ENCODE results near the genes NCAM1, ANKK1, TMPRSS5 and NNMT.

DNA sequence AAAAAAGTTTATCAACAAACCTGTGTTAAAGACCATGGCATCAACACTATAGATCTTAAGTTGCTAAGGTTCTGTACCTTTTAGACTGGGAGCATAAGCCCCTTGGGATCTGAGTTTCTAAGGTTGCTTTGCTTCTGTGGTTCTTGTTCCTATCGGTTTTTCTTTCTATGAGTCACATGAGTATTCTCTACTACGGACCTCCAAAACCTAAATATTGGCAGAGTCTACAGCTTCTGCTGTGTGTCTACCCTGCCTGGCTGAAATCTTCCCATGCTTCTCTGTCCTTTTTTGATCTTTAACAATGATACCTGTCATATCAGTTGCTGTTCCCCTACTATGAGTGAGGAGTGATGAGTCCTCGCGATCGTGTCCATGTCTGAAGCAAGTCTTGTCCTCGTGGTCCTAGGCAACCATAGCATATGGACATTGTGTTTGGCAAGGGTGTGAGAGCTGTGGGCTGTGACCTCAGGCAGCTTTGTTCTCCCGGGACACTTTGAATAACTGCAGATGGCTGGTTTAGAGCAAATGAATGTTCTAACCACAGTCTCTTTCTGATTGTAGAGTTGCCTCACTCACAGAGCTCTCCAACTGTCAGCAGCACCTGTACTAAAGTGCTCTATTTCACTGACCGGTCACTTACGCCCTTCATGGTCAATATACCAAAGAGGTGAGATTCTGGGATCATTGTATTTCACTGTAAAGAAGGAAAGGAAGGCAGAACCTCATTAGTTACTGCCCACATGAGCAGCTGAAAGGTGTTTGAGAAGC, 8.9 kb upstream of the DLAT start:
- PRO-cap: no peak

DNA sequence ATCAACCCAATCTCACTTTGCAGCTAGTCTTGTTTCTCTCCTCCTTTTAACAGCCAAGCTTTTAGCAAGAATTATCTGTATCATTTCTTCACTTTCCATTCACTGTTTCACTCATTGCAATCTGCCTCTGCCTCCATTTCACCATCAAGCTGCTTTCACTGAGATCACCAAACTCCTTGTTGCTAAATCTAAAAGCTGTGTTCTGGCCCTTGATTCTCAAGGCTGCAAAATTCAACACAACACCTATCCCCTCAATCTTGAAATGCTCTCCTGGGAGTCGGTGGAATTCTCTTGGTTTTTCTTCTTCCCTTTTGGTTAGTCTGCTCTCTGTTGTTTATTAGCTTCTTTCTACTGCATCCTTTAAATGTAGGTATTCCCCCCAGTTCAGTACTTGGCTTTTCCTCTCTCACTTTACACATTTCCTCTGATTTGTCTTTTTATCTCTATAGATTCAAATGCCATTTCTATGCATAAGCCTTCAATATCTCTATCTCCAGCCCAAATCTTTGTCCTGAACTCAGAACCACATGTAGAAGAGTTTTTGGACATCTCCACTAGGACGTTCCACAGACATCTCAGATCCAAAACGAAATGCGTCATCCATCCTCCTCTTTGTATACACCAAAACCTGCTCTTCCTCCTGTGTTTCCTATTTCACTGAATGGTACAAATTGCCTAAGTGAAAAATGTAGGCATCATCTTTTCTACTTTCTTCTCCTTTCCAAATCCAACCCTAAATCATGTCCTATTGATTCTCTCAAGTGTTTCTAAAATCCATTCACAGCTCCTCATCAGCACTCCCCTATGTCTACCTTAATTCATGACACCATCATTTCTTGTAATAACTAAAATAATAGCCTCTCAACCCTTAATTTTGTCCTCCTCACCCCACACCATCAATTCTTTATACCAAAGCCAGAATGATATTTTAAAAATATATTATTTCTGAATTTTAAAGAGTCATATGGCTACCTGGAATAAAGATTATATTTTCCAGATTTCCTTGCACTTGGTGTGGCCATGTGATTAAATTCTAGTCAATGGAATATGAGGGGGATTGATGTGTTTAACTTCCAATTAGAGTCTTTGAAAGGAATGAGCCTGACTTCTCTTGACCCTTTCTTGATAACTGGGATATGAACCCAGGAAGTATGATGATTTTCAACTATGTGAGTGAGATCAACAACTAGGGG, 12.0 kb downstream of the IL18 start:
- PRO-cap: no peak

DNA sequence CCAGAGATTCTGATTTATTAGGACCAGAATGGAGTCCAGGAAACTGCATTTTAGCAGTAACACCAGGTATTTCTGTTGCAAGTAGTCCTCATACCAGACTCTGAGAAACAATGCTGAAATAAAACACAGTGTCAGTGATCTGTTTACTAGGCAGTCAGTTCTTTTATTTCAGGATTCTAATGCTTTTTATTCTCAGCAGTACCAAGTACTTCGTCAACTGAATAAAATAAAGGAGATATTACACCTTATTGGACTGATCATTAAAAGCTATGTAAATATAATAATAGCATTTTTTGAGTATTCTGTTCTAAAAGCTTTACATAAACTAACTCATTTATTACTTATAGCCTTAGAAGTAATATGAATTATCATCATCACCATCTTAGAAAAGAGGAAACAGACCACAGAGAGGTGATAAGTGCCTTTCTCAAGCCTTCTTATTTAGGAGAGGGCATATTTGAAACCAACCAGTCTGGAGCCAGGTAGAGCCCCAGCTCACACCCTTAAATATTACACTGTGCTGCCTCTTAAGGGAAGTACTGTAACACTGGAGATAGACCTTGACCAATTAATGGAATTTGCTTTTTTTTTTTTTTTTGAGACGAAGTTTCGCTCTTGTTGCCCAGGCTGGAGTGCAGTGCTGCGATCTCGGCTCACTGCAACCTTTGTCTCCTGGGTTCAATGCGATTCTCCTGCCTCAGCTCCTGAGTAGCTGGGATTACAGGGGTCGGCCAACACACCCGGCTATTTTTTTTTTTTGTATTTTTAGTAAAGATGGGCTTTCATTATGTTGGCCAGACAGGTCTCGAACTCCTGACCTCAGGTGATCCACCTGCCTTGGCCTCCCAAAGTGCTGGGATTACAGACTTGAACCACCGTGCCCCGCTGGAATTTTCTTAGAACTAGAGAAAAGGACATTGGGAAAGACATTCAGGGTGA, 2.3 kb downstream of the BCO2 start:
- PRO-cap: no peak

DNA sequence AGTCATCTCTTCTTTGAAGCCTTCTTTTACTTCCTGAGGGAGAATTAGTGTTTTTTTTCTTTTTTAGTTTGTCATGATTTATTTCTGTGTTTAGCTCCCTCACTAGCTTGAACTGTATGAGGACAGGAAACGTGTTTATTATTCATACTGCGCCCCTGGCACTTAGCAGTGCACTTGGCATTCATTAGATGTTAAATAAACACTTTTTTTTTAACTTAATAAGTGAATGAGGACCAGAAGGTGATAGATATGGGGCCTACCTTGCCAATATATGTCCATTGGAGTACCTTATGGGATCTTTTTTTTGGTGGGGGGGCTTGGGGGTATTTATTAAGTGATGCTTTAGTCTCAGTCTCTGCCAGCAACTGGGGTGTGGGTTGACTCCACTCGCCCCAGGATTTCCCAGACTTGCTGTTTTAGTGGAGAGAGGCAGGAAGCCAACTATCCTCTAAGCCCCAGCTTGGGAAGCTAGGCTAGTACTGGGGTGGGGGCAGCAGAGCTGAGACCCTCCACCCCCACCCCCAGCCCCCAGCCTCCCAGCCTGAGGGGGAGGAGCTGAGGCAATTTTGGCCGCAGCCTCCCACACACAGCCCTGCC, 4.6 kb upstream of the PTS start:
- PRO-cap: no peak

DNA sequence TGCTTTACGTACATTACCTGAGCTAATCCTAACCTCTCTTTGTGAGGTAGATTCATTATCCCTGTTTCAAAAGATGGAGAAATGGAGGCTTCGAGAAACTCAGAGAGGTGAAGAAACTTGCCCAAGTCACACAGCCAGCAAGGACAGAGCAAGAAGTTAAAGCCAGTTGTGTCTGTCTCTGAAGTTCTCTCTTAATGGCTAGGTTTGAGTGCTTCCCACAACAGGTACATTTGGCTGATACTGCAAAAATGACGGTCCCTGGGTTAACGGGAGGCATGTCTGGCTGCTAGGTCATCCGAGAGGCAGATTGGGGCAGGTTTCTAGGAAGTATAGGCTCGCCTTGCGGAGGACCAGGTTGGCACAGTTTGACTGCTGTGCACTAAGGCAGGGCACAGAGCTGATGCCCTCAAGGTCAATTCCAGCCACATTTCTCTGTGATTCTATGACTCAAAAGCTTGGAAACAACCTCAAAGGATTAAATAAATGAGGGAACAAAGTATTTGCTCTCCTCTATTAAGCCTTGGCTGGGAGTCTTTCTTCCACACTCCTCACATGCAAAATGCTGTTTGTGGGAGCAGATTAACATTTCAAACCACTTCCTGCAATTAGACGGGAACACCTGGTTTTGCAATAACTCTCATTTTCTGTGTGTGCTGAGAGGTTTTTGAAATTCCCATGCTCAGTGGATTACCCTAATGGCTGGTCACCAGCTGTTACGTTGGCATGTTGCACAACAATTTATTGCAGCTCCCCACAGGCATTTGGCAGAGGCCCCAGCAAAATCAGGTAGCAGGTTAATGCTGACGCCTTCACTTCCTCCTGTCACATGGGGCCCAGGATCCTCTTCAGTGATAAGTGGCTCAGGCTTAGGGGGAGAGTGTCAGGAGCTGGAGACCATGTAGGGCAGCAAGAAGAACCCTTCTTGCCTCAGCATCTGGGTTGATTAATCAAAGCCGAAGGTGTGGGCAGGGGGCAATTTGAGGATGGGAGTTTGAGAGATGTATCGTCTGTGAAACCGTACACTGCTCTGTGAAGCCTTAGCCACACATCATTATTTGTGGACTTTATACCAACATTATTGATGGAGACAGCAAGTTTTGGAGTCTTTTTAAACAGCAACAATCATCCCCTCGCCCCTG, 61.0 kb upstream of the PLET1 start:
- PRO-cap: no peak

DNA sequence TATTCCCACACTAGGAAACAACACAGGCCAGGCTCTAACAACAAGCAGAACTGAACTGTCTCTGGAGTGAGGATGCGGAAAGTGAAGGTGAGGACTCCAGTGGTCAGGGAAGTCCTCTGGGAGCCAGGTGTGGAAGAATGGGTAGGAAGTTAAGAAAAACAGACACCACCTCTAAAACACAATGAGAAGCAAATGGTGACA, 298.5 kb upstream of the PLET1 start:
- PRO-cap: no peak

- PRO-cap: no peak
These were observed 176.1 kb upstream of the NCAM1 start for GRCh38 chr11:112785059-112785635.

- PRO-cap: unidirectional peak, plus-strand start at chr11:112961282; unidirectional peak, plus-strand start at chr11:112961389
These were observed at the start of gene NCAM1 for GRCh38 chr11:112960974-112962132. TSS of gene NCAM1 (plus strand) at chr11:112961420.

DNA sequence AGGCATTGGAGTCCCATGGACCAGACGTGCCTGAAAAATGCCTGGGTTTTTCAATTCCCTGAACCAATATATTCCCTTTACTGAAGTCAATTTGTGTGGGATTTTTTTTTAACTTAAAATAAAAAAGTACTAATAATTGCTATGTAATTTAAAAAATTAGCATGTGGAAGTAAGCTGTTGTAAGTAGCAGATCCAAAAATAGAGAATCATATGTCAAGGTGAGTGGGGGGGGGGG, 24.1 kb upstream of the TTC12 start:
- PRO-cap: unidirectional peak, minus-strand start at position 88 of the sequence

DNA sequence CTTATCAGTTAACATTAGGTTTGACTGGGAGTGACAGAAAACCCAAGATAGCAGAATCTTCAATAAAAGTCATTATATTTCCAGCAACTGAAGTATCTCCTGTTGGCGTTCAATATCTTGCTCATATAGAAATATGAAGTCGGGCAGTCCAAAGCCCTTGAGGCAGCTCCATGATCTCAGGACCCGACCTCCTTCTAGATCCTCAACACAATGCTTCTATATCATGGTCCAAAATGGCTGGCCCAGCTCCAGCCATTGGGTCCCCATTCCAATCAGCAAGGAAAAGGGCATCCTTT, 4.7 kb upstream of the TTC12 start:
- PRO-cap: no peak

GRCh38 chr11:113387484-113388207, at the start of gene ANKK1:
TSS of gene ANKK1 (plus strand) at chr11:113387779.
- PRO-cap: no peak

- PRO-cap: no peak
These were observed at the start of gene TMPRSS5 for GRCh38 chr11:113706049-113706760. TSS of gene TMPRSS5 (minus strand) at chr11:113706308.

- PRO-cap: no peak
These were observed 2.2 kb downstream of the USP28 start for GRCh38 chr11:113873188-113873646.

DNA sequence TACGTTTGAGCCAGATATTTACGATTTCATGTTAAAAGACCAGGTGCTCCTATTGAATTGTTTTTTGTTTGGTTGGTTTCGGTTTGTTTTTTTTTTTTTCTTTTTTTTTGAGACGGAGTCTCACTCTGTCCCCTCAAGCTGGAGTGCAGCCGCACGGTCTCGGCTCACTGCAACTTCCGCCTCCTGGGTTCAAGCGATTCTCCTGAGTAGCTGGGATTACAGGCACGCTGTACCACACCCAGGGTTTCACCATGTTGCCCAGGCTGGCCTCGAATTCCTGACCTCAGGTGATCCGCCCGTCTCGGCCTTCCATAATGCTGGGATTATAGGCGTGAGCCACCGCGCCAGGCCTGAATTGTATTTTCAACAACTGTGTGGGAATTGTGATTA, 857 bp upstream of the USP28 start:
- PRO-cap: no peak

DNA sequence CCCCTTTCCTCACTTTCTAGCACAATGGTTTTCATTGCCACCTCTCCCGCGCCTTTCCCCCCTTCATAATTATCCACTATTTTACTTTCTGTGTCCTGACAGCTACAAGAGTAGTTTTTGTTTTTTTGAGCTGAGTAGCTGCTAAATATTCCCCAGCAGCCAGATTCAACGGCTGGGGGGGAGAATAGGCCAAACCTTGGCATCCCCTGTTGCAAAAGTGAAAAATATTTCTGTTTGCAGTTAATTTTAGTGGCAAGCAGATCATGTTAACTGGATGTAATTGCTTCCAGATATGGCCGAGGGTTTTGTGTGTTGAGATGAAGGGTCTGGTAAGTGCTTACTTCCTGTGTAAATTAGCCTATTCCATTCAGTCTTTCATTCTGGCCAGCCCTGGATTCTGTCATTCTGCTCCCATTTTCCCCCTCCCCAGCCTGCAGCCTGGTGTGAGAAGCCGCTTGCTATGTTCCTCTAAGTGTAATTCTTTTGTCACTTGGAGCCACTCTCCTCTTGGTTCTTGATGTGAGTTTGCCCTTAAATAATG, 17.4 kb downstream of the ZBTB16 start:
- PRO-cap: no peak

- PRO-cap: no peak
These were observed 69.7 kb downstream of the ZBTB16 start for GRCh38 chr11:114129096-114129631.

GRCh38 chr11:114216618-114217346, 79.4 kb upstream of the NNMT start:
- PRO-cap: no peak

DNA sequence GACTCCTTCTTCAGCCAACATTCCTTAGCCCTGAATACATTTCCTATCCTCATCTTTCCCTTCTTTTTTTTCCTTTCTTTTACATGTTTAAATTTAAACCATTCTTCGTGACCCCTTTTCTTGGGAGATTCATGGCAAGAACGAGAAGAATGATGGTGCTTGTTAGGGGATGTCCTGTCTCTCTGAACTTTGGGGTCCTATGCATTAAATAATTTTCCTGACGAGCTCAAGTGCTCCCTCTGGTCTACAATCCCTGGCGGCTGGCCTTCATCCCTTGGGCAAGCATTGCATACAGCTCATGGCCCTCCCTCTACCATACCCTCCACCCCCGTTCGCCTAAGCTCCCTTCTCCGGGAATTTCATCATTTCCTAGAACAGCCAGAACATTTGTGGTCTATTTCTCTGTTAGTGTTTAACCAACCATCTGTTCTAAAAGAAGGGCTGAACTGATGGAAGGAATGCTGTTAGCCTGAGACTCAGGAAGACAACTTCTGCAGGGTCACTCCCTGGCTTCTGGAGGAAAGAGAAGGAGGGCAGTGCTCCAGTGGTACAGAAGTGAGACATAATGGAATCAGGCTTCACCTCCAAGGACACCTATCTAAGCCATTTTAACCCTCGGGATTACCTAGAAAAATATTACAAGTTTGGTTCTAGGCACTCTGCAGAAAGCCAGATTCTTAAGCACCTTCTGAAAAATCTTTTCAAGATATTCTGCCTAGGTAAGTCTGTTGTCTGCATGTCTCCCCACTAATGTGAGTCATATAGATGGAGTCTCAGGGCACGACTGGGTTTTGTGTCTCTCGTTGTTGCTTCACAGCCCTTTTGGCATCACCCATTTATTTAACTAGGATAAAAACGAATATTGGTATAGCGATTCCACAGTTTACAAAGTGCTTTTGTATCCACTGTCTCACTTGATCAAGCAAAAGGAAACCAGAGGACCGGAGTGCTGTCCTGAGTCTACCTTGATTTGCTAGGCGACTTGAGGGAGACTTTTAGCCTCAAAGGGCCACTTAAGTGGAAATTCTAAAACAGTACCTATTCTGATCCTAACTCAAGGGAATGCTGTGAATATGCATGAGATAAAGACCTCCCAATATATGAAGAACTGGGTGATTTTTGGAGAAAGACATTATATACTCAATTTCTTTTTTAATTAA, at the start of gene NNMT:
NNMT (plus strand) TSS at position 408 of the 1,160 bp plus-strand sequence.
- PRO-cap: bidirectional peak, plus-strand start at position 509 of the sequence, minus-strand start at position 262 of the sequence

- PRO-cap: no peak
These were observed 2.5 kb downstream of the NNMT start for GRCh38 chr11:114298663-114299185.

- PRO-cap: unidirectional peak, minus-strand start at chr11:114307624; unidirectional peak, minus-strand start at chr11:114307727
These were observed 11.3 kb downstream of the NNMT start for GRCh38 chr11:114307378-114308076.

All from parotid gland (tissue), 1 donor.